Measurements from ENCODE around the genes CNPY3, PPP2R5D, SRF, TTBK1 and ABCC10.

DNA sequence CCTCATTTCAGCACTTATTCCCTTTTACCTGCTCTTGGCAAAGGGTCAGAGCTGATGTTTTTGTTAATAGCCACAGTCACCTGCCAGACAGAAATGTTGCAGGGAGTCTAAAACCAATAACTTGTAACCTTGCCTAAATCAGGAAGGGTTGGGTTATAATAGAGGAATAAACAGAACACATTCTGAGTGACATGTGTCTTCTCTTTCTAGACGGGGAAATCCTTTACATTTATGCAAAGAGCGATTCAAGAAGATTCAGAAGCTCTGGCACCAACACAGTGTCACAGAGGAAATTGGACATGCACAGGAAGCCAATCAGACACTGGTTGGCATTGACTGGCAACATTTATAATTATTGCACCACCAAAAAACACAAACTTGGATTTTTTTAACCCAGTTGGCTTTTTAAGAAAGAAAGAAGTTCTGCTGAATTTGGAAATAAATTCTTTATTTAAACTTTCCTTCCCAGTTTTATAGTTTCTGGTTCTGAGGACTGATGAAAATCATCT lies 31.5 kb downstream of the PRPH2 start:
- RRBS, result no CpG with 5 or more reads among the region's 2 CpGs
CAGE:
- cytosol, long polyA plus RNA, result no peak
- long polyA plus RNA, result no peak
- nucleus, long polyA plus RNA, result no peak

DNA sequence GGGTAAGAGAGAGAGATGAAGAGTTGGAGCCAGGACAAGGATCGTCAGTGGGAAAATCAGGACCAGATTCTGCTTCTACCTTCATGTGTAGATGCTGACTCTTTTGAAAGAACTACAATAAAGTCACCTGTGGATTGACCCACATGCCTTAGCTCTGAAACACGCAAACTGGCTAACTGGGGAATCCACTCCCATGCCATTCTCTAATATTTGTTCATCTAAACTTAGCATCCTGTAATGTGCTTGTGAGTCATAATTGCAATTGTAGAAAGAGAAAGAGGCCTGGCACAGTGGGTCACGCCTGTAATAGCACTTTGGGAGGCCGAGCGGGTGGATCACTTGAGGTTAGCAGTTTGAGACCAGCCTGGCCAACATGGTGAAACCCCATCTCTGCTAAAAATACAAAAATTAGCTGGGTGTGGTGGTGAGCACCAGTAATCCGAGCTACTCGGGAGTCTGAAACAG lies 15.5 kb upstream of the BICRAL start:
- RRBS, result no CpG with 5 or more reads among the region's 7 CpGs
CAGE:
- cytosol, long polyA plus RNA, result no peak
- long polyA plus RNA, result no peak
- nucleus, long polyA plus RNA, result no peak

DNA sequence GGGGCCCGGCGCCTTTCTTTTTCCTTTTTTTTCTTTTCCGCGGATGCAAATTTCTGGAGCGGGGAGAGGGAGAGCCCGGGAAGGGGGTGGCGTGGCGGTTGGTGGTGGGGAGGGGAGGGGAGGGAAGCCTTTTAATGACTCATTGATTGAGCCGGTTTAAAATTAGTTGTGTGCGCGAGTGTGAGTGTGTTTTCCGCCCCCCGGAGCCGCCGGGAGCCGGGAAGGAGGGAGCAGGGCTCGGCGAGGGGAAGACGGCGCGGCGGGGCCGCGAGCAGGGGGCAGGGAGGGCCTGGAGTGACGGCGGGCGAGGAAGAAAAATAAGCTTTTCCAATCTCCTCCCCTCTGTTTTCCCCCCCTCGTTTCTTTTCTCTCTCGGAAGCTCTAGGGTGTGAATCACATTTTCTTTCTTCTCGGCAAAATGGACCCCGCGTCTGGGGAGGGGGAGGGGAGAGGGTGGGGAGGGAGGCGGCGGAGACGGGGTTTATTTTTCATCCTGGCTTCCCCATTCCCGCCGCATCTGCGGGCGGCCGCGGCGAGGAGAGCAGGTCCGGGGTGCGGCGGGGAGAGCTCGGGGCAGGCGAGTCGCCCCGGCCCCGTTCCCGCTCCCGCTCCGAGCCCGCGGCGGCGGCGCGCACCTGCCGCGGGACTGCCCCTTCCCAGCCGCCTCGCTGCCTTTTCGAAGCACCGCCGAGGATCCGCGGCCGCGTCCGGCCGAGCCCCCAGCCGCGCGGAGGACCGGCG lies 857 bp downstream of the BICRAL start:
- RRBS, result 1% methylated on average over 12 of the region's 77 CpGs
CAGE:
- cytosol, long polyA plus RNA, result no peak
- long polyA plus RNA, result no peak
- nucleus, long polyA plus RNA, result start-site peak on the plus strand centred at position 171 of the sequence, 114 bp wide, 15 reads

GRCh38 chr6:42785117-42785514 lies 3.3 kb downstream of the BICRAL start:
- RRBS, result no CpG with 5 or more reads among the region's 10 CpGs
CAGE:
- cytosol, long polyA plus RNA, result no peak
- long polyA plus RNA, result no peak
- nucleus, long polyA plus RNA, result no peak

- RRBS, result no CpG with 5 or more reads among the region's 2 CpGs
CAGE:
- cytosol, long polyA plus RNA, result no peak
- long polyA plus RNA, result no peak
- nucleus, long polyA plus RNA, result start-site peak on the plus strand at chr6:42795908-42796130, 7 reads; start-site peak on the plus strand at chr6:42796244-42796265, 5 reads
Measured at GRCh38 chr6:42795839-42796398, 14.1 kb downstream of the BICRAL start.

DNA sequence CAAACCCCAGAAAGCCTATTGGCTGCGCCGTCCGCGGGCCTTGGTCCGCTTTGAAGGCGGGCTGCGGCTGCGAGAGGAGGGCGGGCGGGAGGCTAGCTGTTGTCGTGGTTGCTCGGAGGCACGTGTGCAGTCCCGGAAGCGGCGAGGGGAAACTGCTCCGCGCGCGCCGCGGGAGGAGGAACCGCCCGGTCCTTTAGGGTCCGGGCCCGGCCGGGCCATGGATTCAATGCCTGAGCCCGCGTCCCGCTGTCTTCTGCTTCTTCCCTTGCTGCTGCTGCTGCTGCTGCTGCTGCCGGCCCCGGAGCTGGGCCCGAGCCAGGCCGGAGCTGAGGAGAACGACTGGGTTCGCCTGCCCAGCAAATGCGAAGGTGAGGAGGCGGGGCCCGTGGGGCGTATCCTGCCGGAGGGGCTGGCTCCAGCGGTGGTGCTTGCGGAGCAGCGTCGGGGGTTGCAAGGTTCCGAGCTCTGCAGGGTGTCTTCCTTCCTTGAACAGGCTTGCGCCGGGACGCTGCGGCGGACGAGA lies at the start of gene CNPY3:
TSS of gene CNPY3 (plus strand) at position 127 of the 523 bp plus-strand sequence.
- RRBS, result 2% methylated on average over 23 of the region's 52 CpGs
CAGE:
- cytosol, long polyA plus RNA, result start-site peak on the plus strand centred at position 136 of the sequence, 166 bp wide, 2,423 reads
- long polyA plus RNA, result start-site peak on the plus strand centred at position 144 of the sequence, 150 bp wide, 1,844 and 1,261 reads in 2 replicates
- nucleus, long polyA plus RNA, result start-site peak on the plus strand centred at position 148 of the sequence, 142 bp wide, 1,136 reads

DNA sequence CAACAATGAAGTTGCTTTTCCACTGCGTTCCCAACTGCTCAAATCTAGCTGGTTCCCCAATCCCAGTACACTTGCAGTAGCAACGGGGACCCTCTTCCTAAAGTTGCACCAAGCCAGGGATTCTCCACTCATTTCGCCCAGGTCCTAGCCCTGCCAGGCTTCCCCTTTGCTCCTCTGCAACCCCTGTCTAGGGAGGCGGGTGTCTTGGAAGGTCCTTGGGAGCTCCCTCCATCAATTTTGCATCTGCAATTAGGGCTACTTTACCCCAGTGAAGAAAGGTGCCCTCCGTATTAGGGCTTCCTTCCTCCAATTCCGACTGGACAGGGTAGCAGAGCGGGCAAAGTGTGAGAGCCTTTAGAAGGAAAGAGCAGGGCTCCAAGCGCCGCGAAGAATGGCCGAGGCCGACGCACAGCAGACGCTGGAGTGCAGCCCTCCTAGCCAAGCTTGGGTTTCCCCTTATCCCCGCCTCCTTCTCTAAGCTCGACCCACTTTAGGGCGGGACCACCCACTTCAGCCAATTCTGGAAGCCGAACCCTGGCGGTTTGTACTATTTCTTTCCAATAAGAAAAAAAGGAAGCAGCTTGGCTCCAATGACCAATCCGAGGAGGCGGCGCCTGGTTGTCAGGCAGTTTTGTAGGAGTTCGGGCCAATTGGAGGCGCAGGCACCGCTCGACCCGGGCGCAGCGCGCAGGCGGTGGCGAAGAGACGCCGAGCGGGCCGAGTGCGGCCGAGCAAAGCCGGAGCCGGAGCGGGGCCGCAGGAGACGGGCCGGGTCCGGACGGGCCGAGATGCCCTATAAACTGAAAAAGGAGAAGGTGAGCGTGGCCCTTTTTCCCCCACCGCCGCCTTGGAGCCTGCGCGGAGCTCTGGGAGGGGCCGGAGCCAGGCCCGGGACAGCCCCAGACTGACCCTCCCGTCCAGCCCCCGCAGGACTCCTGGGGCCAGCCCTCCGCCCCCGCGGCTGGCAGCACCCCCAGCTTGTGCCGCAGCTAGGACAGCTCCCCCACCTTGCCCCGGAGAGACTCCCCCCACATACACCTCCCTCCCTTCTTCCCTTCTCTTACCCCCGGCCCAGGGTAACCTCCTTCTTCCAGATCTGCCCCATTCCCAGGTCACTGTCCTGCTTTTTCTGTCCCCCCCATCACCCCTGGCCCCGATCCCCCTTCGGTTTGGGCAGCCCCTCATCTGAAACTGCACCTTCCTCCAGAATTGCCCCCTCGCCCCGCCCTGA lies at the start of gene PPP2R5D:
TSS of gene PPP2R5D (plus strand) at position 681 of the 1,231 bp plus-strand sequence.
- RRBS, result under 1% methylated on average over 13 of the region's 66 CpGs
CAGE:
- cytosol, long polyA plus RNA, result start-site peak on the plus strand centred at position 701 of the sequence, 80 bp wide, 413 reads
- long polyA plus RNA, result start-site peak on the plus strand centred at position 705 of the sequence, 59 bp wide, 334 and 287 reads in 2 replicates
- nucleus, long polyA plus RNA, result start-site peak on the plus strand centred at position 712 of the sequence, 45 bp wide, 194 reads

- RRBS, result no CpG with 5 or more reads among the region's 7 CpGs
CAGE:
- cytosol, long polyA plus RNA, result no peak
- long polyA plus RNA, result no peak
- nucleus, long polyA plus RNA, result no peak
Measured at GRCh38 chr6:43046562-43046926, 7.1 kb downstream of the CUL7 start.

GRCh38 chr6:43052366-43053205 lies 1.1 kb downstream of the CUL7 start:
- RRBS, result no CpG with 5 or more reads among the region's 19 CpGs
CAGE:
- cytosol, long polyA plus RNA, result no peak
- long polyA plus RNA, result no peak
- nucleus, long polyA plus RNA, result no peak

GRCh38 chr6:43060088-43060732 lies 779 bp downstream of the KLC4 start:
- RRBS, result no CpG with 5 or more reads among the region's 11 CpGs
CAGE:
- cytosol, long polyA plus RNA, result no peak
- long polyA plus RNA, result no peak
- nucleus, long polyA plus RNA, result no peak

GRCh38 chr6:43120817-43121556 lies 44.9 kb downstream of the PTK7 start:
- RRBS, result 89% methylated on average over 3 of the region's 7 CpGs
CAGE:
- cytosol, long polyA plus RNA, result no peak
- long polyA plus RNA, result no peak
- nucleus, long polyA plus RNA, result no peak

- RRBS, result no CpG with 5 or more reads among the region's 8 CpGs
CAGE:
- cytosol, long polyA plus RNA, result no peak
- long polyA plus RNA, result no peak
- nucleus, long polyA plus RNA, result no peak
Measured at GRCh38 chr6:43150301-43150849, 20.7 kb upstream of the SRF start.

GRCh38 chr6:43170618-43171743 lies at the start of gene SRF:
TSS of gene SRF (plus strand) at chr6:43171269.
- RRBS, result 2% methylated on average over 34 of the region's 99 CpGs
CAGE:
- cytosol, long polyA plus RNA, result start-site peak on the plus strand at chr6:43171472-43171481, 37 reads
- long polyA plus RNA, result start-site peak on the plus strand at chr6:43171413-43171500, 40 and 29 reads in 2 replicates
- nucleus, long polyA plus RNA, result start-site peak on the minus strand at chr6:43171020-43171106, 16 reads; start-site peak on the plus strand at chr6:43171439-43171481, 61 reads

GRCh38 chr6:43184290-43184650 lies 2.3 kb downstream of the CUL9 start:
- RRBS, result no CpG with 5 or more reads among the region's 10 CpGs
CAGE:
- cytosol, long polyA plus RNA, result no peak
- long polyA plus RNA, result no peak
- nucleus, long polyA plus RNA, result no peak

- RRBS, result 3% methylated on average over 18 of the region's 62 CpGs
CAGE:
- cytosol, long polyA plus RNA, result no peak
- long polyA plus RNA, result no peak
- nucleus, long polyA plus RNA, result no peak
Measured at GRCh38 chr6:43243053-43243791, at the start of gene TTBK1. TSS of gene TTBK1 (plus strand) at chr6:43243481.

DNA sequence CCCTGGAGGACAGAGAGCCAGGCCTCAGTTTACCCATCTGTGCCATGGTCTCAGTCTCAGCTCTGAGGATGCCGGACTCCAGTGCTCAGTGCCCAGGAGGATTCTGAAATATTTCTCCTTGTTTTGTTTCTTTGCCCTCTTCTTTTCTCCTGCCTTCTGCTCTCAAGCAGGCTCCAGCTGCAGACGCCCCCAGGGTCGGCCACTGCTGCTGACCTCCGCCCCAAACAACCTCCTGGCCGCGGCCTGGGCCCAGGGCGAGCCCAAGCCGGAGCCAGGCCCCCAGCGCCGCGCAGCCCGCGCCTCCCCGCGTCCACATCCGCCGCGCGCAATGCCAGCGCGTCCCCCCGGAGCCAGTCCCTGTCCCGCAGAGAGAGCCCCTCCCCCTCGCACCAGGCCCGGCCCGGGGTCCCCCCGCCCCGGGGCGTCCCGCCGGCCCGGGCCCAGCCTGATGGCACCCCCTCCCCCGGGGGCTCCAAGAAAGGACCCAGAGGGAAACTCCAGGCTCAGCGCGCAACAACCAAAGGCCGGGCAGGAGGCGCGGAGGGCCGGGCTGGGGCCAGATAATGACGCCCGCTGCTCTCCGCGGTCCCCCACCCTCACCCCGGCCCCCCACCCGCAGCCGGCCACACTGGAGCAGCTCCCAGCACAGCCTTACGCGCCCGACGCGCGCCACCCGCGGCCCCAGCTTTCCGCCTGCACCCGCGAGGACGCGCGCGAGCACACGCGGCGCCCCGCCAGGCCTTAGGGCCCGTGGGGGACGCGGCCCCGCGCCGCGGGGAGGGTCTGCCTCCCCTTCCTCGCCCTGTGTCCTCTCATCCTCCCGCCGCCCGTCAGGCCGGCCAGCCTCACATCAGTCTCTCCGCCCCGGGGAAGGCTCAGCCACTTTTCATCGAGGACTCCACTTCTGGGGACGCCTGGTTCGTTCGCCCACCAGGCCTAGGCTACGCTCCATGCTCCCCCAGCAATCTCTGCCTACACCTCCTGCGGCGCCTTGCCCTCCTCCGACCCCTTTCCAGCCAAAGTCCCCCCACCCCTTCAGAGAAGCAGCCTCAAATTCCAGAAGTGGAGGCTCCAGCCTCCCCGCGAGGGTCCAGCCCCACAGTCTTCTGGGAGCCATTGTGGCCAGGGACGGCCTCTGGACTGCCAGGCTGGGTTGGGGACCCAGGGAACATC lies 12.9 kb upstream of the SLC22A7 start:
- RRBS, result 5% methylated on average over 26 of the region's 90 CpGs
CAGE:
- cytosol, long polyA plus RNA, result no peak
- long polyA plus RNA, result no peak
- nucleus, long polyA plus RNA, result no peak

DNA sequence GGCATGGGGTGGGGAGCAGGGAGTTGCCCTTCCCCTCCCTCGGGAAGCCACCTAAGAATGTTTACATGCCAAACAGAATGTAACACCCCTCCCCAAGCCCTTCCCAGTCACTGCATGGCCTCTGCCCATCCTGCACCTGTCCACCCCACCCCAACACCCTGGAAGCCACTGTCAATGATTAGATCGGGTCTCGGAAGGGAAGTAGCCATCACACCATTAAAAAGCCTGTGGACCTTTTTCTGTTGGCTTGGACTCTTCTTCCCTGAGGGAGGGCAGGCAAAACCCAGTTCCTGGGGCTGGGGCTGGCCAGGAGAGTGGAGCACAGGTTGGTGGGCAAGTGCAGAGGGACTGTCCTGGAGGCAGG lies 10.1 kb upstream of the SLC22A7 start:
- RRBS, result no CpG with 5 or more reads among the region's 3 CpGs
CAGE:
- cytosol, long polyA plus RNA, result no peak
- long polyA plus RNA, result no peak
- nucleus, long polyA plus RNA, result no peak

DNA sequence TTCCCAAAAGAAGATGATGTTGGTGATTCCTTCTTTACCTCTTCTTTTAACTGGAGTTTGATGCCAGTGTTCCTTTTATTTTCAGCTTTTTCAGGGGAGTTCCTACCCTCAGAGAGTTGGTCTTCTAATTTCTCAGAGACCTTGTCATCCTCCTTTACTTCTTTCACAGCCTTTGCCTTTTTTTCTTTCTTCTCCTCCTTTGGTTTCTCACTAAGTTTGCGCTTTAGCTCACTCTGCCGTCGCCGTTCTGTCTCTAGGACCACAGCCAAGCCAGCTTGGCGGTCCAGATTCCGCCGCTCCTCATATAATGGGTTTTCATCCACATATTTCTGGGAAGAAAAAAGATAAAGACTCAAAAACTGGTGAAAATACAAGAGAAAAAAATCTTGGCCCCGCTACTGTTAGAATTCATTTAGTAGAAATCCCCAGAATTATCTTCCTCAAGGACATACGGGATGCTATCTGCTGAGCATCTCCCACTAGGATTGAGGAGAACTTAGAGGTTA lies 29.2 kb downstream of the ZNF318 start:
- RRBS, result no CpG with 5 or more reads among the region's 9 CpGs
CAGE:
- cytosol, long polyA plus RNA, result no peak
- long polyA plus RNA, result no peak
- nucleus, long polyA plus RNA, result no peak

- RRBS, result 26% methylated on average over 11 of the region's 60 CpGs
CAGE:
- cytosol, long polyA plus RNA, result start-site peak on the plus strand at chr6:43427541-43427587, 49 reads; start-site peak on the plus strand at chr6:43427875-43427894, 43 reads
- long polyA plus RNA, result start-site peak on the plus strand at chr6:43427540-43427682, 28 and 39 reads in 2 replicates; start-site peak on the plus strand at chr6:43427833-43427948, 37 and 30 reads in 2 replicates
- nucleus, long polyA plus RNA, result start-site peak on the plus strand at chr6:43427540-43427591, 103 reads; start-site peak on the plus strand at chr6:43427874-43427906, 94 reads
Measured at GRCh38 chr6:43427109-43428030, at the start of gene ABCC10. TSS of gene ABCC10 (plus strand) at chr6:43427541.

DNA sequence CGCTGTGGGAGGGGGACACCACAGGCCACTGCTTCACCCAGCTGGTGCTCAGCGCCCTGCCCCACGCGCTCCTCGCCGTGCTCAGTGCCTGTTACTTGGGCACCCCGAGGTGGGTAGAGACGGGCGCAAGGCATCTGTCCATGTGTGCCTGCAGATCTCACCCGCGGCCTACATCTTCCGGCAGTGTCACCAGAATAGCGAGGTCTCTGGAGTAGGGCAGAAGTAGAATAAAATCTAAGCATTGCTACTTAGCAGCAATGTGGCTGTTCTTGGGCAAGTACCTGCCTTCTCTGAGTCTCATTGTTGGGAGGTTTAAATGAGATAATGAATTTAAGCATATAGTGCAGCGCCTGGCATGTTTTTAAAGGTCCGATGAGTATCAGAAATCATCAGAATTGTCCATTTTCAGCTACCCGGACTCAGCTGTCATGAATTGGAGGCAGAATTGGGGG lies 716 bp downstream of the ABCC10 start:
- RRBS, result no CpG with 5 or more reads among the region's 16 CpGs
CAGE:
- cytosol, long polyA plus RNA, result no peak
- long polyA plus RNA, result no peak
- nucleus, long polyA plus RNA, result no peak

All from H1 (cell line).